PC-3 (cell line): ENCODE results near the genes NDUFAF5 and MACROD2.

GRCh38 chr20:13774905-13775393 is 9.8 kb downstream of the ESF1 start:
- RAMPAGE, long total RNA: no peak

DNA sequence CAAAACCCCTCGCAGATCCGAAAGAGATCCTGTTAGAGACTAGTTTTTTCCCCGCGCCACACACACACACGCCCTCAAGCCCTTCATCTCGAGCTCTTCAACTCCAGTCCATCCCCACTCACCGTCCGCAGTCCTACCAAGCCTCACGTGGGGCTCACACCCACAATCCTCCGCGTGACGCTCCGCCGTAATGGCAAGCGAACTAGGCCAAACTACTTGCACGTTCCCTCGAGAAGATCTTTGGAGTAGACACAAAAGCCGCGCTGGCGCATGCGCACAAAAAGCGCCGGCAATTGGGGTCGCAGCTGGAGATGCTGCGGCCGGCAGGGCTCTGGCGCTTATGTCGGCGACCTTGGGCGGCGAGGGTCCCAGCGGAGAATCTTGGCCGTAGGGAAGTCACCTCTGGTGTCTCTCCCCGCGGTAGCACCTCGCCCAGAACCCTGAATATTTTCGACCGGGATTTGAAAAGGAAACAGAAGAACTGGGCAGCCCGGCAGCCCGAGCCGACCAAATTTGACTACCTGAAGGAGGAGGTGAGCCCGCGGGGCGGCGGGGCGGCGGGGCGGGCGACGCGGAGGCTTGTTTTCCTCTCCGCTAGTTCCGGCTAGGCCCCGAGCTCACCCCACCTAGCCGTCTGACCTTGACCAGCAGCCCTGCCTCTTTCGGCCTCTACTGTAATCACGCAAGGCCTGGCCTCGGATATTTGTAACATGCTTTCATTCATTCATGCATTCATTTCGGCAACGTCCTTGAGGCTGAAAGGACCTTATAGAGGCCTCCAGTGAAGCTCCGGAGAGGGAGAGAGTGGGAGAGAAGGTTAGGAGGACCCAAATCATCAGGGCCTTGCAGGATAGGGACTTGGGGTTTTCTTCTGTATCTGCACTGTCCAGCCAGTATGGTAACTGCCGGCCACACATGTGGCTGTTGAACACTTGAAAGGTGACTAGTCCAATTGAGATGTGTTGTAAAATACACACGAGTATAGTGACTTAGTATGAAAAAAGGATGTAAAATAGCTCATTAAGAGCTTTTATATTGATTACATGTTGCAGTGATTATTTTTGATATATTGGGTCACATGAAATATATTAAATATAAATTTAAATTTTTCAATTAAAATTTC is at the start of gene NDUFAF5:
Gene NDUFAF5 (plus strand): TSS at position 271 of the 1,123 bp plus-strand sequence.
- RAMPAGE, long total RNA: no peak

DNA sequence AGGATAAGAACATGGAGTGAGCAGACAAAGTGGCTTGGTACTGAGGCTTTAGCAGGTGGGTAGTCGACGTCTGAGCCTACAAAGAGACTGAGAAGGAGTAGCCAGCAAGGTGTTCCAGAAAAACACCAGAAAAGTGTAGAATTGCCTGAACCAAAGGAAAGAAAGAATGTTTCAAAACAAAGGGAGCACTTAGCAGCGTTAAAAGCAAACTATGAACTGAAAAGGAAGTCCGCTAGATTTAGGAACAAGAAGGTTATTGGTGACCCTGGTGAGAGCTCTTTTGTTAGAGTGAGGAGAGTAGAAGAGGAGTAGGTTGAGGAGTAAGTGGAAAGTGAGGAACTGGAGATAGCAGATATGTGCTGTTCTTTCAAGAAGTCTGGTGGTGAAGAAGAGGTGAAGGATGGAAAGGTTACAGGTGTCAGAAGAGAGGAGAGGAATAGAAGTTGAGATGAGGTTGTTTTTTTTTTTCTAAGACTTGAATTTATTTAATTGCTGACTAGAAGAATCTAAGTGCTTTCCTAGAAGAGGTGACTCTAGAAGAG is 25.4 kb downstream of the NDUFAF5 start:
- RAMPAGE, long total RNA: no peak

GRCh38 chr20:13814721-13814992 is 29.8 kb downstream of the NDUFAF5 start:
- RAMPAGE, long total RNA: no peak

DNA sequence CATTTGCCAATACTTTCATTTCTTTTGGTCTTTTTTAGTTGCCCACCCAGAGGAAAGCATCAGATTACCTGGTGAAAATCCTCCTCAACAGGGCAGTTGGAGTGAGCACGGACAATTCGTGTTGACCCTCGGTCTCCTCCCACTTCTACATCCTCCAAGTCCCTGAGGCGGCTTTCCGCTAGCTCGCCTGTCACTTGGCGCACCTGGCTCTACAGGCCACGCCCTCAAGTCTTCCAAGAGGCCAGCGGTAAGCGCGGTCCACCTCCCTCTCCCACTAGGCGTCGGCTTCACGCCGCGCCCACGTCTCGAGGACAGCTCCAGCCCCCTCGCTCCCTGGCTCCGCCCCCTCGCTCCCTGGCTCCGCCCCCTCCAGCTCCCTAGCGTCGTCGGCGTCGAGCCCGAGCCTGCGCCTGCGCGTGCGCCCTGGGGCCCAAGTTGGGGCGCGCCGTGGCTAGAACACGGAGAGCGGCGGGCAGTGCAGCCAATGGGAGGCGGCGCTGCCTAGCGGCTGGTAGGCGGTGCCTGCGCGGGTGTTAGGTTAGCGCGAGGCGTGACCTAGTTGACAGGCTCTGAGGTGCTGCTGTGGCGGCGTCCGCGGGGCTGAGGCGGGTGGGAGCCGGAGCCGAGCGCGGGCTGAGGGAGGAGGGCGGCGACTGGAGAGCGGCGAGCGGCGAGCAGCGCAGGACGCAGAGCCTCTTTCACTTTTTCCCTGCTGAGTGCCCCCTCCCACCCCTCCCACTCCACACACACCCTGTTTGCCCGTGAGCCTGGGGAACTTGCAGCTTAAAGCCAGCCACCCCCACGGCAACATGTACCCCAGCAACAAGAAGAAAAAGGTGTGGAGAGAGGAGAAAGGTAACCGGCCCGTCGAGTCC is at the start of gene MACROD2:
Gene MACROD2 (plus strand): TSS at position 562 of the 875 bp plus-strand sequence.
- RAMPAGE, long total RNA: no peak

- RAMPAGE, long total RNA: no peak
Measured at GRCh38 chr20:14985974-14986675, 648.7 kb upstream of the FLRT3 start.

DNA sequence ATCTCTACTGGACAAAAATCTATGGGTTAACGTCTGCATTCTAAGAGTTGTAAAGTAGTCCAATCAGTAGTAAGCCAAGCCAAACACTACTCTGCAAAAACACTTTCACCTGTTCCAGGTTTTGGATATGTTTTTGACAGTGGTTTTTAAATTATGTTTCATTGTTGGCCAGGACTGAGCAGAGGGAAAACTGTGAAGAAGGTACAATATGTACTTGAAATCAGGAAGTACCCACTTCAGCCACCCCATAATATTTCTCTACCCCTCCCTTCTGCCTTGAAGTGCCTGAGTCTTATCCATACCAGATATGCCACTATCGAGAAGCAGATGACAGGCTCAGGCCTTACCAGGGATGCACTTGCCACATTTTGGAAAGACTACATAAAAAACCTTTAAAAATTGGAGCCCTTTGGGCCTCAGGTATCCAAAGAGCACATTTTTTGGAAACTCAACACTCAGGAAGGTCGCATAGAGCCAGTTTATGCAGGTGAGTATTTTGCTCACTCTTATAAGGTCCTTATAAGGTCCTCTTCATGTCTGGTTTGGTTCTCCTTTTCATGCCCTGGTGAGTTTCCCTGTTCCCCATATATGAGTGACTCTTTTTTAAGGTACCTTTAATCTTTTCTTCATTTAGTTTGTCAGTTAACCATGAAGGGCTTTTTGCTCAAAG is 859.3 kb upstream of the FLRT3 start:
- RAMPAGE, long total RNA: no peak

DNA sequence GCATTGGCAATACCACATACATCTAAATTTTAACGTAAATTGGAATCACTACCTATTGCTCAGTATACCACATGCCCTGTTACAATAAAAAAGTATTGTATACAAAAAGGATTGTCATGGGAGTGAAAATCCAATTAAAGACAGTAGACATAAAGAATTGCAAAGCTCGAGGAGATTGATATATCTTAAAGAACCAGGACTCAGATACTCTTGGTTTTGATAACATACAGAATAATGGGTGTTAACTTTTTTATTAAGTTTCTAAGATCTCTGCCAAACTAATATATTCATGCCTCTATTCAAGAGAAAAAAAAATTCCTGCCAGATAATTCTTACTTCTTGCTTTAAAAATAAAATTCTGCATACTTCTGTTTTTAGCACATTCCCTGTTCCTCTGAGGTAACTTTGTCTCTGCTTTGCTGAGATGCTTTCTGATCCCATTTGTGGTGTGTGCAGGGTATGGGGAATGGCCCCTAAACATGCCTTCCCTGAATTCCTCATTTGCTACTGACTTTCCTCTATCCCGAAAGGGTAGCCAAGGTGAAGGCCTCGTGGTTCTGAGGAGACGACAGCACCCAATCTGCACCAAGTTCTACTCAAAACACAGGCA is 958.6 kb downstream of the KIF16B start:
- RAMPAGE, long total RNA: no peak

DNA sequence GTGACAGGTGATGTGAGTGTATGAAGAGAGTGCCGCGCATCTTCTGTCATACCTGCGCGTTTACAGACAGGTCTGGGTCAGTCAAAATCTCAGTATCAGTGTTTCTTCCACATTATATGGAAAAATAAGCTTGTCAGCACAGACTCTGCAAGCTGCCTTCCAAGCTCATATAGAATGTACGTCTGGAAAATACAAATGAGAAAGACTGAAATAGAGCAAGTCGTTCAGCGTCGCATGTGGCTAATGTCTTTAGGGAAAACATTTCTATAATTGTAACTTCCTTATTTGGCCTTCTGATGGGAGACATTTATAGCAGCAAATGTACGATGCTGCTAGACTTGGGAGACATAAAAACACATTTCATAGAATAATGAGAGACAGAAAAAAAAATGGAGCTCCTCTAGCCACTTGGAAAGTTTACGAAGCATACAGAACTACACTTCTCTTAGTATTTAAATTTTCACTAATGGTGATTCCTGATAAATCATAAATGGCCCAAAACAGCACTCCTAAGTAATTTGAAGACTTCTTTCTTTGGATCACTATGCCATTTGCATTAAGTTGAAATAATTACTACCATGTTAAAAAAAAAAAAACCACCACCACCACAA is 122.2 kb downstream of the KIF16B start:
- RAMPAGE, long total RNA: no peak

DNA sequence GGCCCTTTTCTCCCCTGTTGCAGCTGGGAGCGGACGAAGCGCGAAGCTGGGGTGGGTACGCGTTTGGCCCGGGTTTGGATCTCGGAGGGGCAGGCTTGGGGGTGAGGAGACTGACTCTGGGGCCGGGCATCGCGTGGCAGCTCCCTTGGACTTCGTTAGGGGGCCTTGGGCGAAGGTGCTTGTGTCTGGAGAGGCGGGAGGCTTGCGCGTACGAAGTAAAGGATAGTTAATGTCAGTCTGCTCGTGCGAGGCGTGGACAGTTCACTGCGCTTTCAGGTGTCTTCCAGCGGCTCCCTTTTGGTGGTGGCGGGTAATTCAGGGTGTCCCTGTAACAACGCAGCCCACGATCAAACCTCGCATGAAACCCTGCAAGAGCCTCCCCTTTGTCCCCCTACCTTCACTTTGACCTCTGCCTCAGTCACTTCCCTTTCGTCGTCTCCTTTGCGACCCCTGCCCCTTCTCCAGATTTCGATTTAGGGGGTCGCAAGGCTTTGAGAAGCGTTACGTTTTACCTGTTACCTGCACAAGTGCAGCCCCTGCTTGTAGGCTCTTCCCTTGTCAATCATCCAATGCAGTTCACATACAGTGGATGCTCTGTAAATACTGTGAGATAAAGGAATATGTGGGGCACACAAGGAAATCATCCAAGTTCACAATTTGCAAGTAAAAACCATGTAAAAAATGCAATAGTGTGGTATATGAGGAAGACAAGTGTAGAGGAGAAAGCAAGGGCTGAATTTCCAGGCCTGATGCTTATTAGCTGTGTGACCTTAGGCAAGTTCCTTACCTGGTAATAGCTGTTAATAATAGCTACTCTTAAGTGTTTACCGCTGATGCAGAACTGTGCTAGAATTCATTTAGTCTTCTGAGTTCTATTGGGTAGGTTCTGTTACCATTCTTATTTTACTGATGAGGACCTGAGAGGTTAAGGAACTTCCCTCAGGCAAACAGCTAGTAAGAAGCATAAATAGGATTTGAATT is 578 bp downstream of the SNRPB2 start:
- RAMPAGE, long total RNA: no peak

GRCh38 chr20:17006497-17006958 is 220.3 kb upstream of the PCSK2 start:
- RAMPAGE, long total RNA: no peak

- RAMPAGE, long total RNA: no peak
Measured at GRCh38 chr20:17431442-17431927, 99.7 kb downstream of the BFSP1 start.

GRCh38 chr20:17571069-17571467 is 1.2 kb downstream of the DSTN start:
- RAMPAGE, long total RNA: no peak

GRCh38 chr20:17590070-17590753 is 20.3 kb downstream of the DSTN start:
- RAMPAGE, long total RNA: no peak

GRCh38 chr20:17682401-17683170 is 544 bp upstream of the RRBP1 start:
- RAMPAGE, long total RNA: no peak

GRCh38 chr20:17710556-17710956 is 10.8 kb downstream of the BANF2 start:
- RAMPAGE, long total RNA: no peak

GRCh38 chr20:17796102-17796544 is 96.4 kb downstream of the BANF2 start:
- RAMPAGE, long total RNA: no peak

- RAMPAGE, long total RNA: no peak
Measured at GRCh38 chr20:17808348-17808768, 108.6 kb downstream of the BANF2 start.

GRCh38 chr20:17825223-17825760 is 125.5 kb downstream of the BANF2 start:
- RAMPAGE, long total RNA: no peak

GRCh38 chr20:17941304-17941896 is 27.2 kb downstream of the SNX5 start:
- RAMPAGE, long total RNA: no peak